Subcutaneous adipose tissue (tissue), 3 donors: Measurements from ENCODE around the genes ZSWIM4, ASF1B and ADGRL1.

DNA sequence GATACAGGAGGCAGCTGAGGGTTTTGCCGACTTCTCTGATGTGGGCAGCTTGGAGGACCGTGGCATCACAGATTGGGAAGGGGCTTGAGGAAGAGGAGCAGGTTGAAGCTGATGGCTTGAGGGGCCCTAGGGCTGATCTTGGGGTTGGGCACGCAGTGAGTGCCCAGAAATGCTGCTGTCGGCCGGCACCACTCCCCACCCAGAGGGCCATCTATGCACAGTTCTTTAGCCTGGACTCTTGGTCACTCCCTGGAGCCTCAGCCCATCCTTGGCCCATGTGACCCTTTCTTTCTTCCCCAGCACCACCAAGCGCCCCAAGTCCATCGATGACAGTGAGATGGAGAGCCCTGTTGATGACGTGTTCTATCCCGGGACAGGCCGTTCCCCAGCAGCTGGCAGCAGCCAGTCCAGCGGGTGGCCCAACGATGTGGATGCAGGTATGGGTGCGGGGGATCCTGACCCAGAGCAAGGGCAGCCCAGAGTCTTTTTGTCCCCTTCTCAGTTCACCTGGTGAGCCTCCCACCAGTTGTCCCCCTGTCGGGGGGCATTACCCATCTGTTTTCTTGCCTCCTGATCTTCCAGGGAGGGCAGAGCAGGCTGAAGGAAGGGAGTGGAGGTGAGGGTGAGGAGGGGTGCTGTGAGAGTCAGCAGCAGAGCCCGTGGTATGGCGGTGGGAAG, 27.3 kb downstream of the LYL1 start:
- PRO-cap: no peak
- RAMPAGE, long total RNA, 3 experiments: no peak in any of the 3 experiments

DNA sequence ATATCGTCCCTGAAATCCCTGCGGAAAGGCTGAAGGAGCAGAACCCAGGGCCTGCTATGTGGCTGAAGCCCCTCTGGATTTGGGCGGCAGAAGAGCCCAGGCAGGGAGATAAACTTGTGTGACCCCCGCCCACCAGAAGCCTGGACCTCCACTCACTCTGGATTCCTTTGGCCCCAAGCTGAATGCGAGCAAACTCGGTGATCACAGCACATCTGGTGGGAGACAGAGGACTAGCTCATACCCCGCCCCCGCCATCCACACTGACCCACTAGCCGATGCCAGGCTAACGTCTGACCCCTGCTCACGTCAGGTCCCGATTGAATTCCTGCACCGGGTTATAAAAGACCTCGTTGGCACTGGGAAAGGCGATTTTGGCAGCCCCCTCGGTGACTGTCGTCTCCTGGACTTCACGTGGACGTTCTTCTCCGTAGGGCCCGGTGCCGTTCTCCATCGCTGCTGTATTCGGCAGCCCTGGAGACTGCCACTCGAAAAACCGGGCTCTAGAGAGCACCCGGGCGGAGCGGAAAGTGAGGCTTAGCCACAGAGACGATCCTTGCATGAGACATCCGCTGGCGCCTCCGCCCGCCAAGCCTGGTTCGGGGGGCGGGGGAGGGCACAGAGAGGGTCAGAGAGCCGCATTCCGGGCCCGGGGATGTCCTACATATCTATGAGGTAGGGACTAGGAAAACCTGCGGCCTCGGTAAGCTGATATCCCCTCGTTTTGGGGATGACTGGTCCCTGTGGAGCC, 525 bp downstream of the TRMT1 start:
- PRO-cap: no peak
- RAMPAGE, long total RNA, 3 experiments: no peak in any of the 3 experiments

GRCh38 chr19:13128619-13129261, 10.7 kb downstream of the NACC1 start:
- PRO-cap: no peak
- RAMPAGE, long total RNA, 3 experiments: no peak in any of the 3 experiments

- PRO-cap: no peak
- RAMPAGE, long total RNA, 3 experiments: no peak in any of the 3 experiments
These were observed 10.6 kb downstream of the STX10 start for GRCh38 chr19:13139159-13140358.

- PRO-cap: bidirectional peak, plus-strand start at chr19:13155286, minus-strand start at chr19:13155003
- RAMPAGE, long total RNA, 3 experiments: no peak in any of the 3 experiments
These were observed 4.7 kb downstream of the IER2 start for GRCh38 chr19:13154718-13155450.

DNA sequence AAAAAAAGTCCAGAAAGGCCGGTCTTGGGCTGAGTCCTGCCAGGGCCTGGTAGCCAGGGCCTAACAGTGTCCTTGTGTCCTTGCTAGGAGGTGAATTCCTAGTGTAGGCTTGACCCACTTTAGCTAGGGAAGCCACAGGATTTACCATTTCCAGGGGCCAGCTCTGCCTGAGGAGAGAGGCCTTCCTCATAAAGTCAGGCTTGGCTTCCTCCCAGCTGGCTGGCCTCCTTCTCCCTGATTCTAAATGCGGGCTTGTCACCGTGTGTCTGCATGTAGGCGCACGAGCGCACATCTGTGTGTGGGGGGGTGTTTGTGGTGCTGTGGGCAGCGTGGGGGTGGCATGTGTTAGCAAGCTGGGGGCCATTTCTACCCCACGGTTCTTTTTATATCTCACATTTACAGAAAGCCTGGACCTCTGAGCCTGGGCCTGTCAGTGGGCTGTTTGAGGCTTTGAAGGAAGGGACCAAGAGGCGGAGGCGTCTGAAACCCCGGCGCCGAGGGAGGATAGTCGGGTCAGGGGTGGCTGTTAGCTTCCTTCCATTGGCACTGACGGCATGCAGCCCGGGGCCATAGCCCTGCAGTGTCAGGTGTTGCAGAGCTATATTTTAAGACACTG, 31.7 kb downstream of the IER2 start:
- PRO-cap: no peak
- RAMPAGE, long total RNA, 3 experiments: no peak in any of the 3 experiments

- PRO-cap: unidirectional peak, plus-strand start at chr19:13261306; unidirectional peak, plus-strand start at chr19:13261349
- RAMPAGE, long total RNA, 3 experiments: no peak in any of the 3 experiments
These were observed 110.9 kb downstream of the IER2 start for GRCh38 chr19:13260860-13261693.

DNA sequence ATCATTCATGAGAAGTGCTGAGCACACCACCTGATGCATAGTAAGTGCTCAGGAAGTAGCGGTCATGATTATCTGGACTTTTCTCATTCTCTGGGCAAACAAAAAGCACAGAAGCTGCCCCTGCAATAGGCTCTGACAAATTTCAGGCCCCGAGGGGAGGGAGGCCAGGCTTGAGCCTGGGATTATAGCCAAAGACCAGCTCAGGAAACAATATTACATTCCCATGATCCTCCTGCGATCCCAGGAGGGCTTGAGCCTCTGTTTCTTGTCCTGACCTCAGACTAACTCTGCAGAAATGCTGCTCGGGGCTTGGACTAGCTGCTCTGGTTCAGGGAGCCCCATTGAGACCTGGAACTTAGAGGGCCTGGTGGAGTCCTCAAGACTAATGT, 107.5 kb downstream of the CACNA1A start:
- PRO-cap: no peak
- RAMPAGE, long total RNA, 3 experiments: no peak in any of the 3 experiments

GRCh38 chr19:13784960-13785411, 10.3 kb upstream of the ZSWIM4 start:
- PRO-cap: no peak
- RAMPAGE, long total RNA, 3 experiments: no peak in any of the 3 experiments

- PRO-cap: bidirectional peak, plus-strand start at chr19:13795446, minus-strand start at chr19:13795156; unidirectional peak, plus-strand start at chr19:13795697
- RAMPAGE, long total RNA, 3 experiments: start-site peak on the plus strand in 2 of 3 experiments, at chr19:13795385-13795446 at its widest, 5 to 6 reads per replicate
These were observed at the start of gene ZSWIM4 for GRCh38 chr19:13795213-13796273. Gene ZSWIM4 (plus strand): TSS chr19:13795443.

GRCh38 chr19:13841512-13842432, 35.2 kb upstream of the NANOS3 start:
- PRO-cap: no peak
- RAMPAGE, long total RNA, 3 experiments: no peak in any of the 3 experiments

GRCh38 chr19:13850739-13851825, 25.9 kb upstream of the NANOS3 start:
- PRO-cap: bidirectional peak, plus-strand start at chr19:13850999, minus-strand start at chr19:13850985; unidirectional peak, minus-strand start at chr19:13851269; bidirectional peak, plus-strand start at chr19:13851481, minus-strand start at chr19:13851269; unidirectional peak, plus-strand start at chr19:13851652
- RAMPAGE, long total RNA, 3 experiments: no peak in any of the 3 experiments

- PRO-cap: no peak
- RAMPAGE, long total RNA, 3 experiments: no peak in any of the 3 experiments
These were observed 4.3 kb downstream of the NANOS3 start for GRCh38 chr19:13881027-13881897.

DNA sequence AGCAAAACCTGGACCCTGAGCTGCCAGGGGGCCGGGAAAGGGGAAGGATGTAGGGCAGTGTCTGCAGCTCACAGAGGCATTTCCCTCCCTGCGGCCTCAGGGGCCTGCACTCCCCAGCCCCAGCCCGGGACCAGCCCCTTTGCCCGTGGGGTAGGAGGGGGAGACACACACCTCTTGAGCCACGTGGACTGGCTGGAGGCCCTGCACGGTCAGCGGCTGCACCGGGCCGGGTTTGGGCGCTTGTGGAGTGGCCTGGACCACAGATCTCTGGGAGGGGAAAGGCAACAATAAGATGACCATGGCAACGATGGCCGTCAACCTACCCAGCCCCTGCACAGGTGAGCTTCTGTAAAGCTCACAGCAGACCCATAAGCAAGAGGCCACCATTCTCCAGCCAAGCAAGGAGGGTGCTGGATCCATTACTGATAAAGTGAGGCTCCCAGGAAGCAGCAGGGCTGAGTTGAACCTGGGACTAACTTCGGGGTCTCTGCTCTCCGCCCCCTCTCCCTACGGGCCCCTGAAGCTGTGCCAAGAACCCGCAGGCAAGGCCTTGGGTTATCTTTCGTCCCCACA, 26.8 kb downstream of the RFX1 start:
- PRO-cap: no peak
- RAMPAGE, long total RNA, 3 experiments: no peak in any of the 3 experiments

- PRO-cap: no peak
- RAMPAGE, long total RNA, 3 experiments: no peak in any of the 3 experiments
These were observed 22.9 kb downstream of the RFX1 start for GRCh38 chr19:13983046-13983868.

DNA sequence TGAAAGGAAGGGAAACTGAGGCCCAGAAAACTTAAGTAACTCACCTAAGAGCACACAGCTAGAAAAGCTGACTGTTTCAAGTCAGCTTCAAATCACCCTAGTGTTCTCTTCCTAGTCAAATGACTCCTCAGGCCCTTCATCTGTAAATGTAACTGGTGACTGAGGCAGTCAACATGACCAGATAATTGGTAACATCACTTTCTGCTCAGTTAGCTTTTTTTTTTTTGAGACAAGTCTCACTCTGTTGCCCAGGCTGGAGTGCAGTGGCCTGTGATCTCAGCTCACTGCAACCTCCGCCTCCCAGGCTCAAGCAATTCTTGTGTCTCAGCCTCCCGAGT, 2.5 kb downstream of the RFX1 start:
- PRO-cap: unidirectional peak, minus-strand start at position 120 of the sequence
- RAMPAGE, long total RNA, 3 experiments: no peak in any of the 3 experiments

DNA sequence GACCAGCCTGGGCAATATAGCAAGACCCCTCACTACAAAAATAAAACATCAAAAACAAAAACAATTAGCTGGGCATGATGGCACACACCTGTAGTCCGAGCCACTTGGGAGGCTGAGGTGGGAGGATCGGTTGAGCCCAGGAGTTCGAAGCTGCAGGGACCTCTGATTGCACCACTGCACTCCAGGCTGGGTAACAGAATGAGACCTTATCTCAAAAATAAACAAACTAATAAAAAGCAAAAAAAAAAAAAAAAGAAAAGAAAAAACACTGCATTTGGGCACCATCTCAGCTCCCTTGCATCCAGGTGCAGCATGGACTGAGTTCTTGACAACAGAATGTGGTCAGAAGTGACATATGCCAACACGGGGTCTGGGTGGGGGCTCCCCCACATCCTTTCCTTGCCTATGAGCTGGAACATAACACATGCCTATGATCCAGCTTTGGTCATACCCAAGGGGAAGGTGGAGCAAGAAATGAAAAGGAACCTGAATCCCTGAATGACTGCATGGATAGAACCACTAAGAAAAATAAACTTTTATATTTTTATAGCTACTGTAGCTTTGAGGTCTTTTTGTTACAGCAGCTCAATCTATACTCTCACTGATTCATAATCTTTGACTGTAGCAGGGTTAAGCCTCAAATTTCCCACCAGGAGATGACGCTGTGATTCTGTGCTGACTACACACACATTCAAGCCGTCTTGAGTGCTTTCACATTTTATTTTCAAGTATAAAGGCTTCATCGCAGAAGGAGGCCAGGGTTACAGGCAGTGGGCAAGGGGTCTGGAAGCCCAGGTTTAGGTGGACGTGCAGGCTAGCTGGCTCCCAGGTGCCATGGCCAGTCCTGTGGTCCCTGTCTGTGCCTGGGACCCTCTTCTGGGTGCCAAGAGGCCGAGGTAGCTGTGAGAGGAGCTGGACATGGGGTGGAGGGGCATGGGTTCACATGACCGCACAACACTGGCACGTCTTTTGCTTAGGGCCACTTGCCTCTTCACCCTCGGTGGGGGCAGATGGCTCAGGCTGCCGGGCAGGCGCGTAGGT, 8.9 kb downstream of the PALM3 start:
- PRO-cap: no peak
- RAMPAGE, long total RNA, 3 experiments: no peak in any of the 3 experiments

DNA sequence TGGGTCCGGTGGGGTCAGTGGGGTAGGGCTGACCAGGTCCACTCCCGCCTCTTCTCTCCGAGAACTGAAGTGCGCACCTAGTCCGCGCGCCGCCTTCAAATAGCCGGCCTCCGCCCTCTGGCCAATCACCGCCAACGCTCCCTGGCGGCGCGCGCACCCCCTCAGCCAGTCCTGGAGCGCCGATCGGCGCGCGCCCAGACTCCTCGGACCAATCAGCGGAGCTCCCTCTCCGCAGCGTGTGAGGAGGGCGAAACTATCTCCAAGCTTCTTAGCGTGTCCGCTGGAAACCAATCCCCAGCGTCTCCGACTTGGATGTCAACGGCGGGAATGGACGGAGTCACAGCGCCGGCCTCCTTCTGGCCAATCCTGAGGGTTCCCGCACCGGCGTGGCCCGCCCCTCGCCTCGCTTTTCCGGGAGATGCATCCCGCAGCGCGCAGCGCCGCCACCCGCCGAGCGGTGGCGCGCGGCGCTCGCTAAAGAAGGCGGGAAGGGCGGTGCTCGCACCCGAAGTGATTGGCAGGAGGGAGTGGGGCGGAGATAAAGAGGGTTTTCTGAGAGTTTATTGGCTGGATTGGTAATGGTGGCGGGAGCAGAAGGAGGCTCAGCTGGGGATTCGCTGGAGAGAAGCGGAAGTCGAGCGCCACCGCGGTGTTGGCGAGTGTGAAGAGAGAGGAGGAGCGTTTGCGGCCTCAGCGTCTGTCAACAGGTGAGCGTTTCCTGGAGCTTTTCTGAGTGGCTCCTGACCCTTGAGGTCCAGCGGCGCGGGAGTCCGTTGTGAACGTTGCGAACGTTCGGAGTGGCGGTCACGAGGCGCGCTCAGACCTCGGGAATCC, at the start of gene ASF1B:
Gene ASF1B, minus strand, starts transcription at position 73 of the 834 bp plus-strand sequence.
- PRO-cap: unidirectional peak, minus-strand start at position 66 of the sequence; unidirectional peak, plus-strand start at position 652 of the sequence
- RAMPAGE, long total RNA, 3 experiments: start-site peak on the plus strand in 3 of 3 experiments, centred at positions 645 to 656 of the sequence, 30 to 36 reads per replicate; start-site peak on the minus strand in 1 of 3 experiments, centred at position 70 of the sequence, 7 reads per replicate

DNA sequence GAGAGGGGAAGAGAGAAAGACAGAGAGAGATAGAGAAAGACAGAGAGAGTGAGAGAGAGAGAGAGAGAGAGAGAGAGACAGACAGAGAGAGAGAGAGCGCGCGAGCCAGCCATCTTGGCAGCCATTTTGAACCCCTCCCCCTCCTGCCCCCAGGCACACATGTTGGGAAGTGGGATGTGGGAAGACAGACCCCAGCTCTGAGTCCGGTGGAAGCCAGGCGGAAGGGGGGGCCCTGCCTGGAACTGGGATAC, 1.4 kb downstream of the ADGRL1 start:
- PRO-cap: no peak
- RAMPAGE, long total RNA, 3 experiments: no peak in any of the 3 experiments

DNA sequence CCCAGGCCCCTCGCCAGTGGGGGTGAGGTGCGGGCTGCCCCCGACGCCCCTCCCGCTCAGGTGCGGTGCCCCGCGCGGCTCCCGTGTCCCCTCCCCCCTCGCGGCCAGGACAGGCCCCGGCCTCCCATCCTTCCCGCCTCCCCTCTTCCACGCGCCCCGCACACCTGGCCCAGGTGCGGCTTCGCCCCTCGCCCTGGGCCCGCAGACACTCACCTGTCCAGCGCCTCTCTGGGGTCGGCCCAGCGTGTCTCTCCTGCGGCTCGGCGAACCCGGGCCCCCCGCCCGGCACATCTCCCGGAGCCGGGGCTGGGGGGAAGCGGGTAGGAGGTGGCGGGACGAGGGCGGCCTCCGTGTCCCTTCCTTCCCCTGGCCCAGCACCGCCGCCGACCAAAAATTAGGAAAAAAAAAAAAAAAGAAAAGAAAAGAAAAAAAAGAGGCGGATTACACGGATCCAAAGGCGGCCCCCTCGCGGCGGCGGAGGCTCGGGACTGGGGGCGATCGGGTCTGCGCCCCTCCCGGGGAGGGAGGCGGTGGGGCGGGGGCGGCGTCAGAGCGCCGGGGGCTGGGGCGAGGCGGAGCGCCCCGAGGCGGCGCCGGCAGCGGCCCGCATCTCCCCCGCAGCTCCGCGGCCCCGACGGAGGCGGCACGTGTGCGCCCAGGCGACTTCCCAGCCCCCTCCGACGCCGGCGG, at the start of gene ADGRL1:
Gene ADGRL1, minus strand, starts transcription at position 398 of the 690 bp plus-strand sequence.
- PRO-cap: no peak
- RAMPAGE, long total RNA, 3 experiments: no peak in any of the 3 experiments